ENCODE data around the genes CARD6, C7 and PLCXD3.

DNA sequence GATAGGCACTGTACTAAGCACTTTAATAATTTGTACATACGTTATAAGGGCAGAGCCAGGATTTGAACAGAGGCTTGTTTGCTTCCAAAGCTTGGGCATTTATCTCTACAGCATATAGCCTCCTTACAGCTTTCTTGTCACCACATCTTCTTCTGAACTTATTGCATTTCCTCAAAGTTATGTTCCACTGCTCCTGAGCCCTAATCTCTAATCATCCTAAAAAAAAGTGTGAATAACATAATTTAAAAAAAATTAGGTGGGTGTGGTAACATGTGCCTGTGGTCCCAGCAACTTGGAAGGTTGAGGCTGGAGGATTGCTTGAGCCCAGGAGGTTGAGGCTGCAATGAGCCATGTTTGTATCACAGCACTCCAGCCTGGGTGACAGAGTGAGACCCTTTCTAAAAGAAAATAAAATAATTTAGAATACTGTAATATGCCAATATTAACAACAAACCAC, 6.8 kb downstream of the PTGER4 start:
- PRO-cap, result no peak

DNA sequence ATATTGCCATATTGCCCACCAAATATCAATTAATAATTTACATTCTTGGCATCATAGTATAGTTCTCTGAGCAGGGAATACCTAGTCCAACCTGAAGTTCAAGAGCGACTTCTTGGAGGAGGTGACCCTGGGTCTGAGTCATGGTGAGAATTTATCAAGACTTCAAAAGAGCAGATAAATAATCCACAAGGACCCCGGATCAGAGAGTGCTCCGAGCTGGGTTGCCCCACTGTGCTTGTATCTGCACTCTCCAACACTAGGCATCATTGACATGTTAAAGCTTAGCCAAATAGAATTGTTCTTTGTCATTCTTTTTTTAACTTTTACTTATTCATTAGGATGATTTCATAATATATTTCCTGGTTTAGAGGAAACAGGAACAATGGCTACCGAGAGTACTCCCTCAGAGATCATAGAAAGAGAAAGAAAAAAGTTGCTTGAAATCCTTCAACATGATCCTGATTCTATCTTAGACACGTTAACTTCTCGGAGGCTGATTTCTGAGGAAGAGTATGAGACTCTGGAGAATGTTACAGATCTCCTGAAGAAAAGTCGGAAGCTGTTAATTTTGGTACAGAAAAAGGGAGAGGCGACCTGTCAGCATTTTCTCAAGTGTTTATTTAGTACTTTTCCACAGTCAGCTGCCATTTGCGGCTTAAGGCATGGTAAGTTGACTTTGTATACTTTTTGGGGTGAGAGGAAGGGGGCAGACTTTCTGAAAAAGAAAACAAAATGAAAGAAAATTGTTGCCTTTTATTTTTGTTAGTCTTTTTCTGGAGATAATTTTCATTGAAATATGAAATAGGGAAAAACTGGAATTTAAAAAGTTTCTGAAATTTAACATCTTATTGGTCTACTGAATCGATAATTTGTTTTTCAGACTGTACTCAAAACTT, at the start of gene CARD6:
TSS of gene CARD6 (plus strand) at position 367 of the 896 bp plus-strand sequence.
- PRO-cap, result unidirectional peak, plus-strand start at position 362 of the sequence

- PRO-cap, result no peak
Observed at GRCh38 chr5:40909034-40909690, at the start of gene C7. Gene C7 (plus strand): TSS chr5:40909497.

GRCh38 chr5:41510212-41510972, at the start of gene PLCXD3:
Gene PLCXD3 (minus strand): TSS chr5:41510601.
- PRO-cap, result bidirectional peak, plus-strand start at chr5:41510734, minus-strand start at chr5:41510598

DNA sequence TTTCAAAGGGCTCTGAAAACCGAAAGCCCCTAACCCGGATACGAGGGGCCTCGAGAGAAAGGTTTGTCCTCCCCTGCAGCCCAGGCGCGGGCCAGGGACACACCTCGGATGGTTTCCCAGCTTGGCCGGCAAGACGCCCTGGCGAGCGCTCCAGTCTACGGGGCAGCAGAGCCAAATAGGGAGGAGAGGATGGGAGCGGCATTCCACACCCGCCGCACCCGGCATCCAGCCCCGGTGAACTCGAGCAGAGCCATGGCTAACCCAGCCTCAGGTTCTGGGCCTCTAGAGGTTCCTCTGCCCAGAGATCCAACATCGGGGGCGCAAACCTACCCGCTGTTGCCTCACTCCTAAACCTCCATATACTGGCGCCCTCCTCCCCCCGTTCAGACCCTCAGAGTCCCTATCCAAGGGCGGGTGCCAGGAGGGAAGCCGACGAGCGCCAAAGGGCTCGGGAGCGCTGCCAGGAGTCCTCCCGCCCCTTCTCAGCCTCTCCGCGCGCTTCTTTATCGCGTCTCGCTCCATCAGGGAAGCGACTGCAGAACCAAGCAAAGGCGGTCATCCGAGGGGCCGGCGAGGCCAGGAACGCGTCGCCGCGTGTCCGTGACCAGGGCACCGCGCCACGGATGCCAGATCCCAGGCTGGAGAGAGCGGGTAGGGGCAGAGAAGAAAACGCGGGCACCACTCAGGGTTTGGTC, 536 bp downstream of the OXCT1 start:
- PRO-cap, result unidirectional peak, plus-strand start at position 548 of the sequence

- PRO-cap, result no peak
Observed at GRCh38 chr5:41908544-41908859, 4.4 kb downstream of the RIMOC1 start.

DNA sequence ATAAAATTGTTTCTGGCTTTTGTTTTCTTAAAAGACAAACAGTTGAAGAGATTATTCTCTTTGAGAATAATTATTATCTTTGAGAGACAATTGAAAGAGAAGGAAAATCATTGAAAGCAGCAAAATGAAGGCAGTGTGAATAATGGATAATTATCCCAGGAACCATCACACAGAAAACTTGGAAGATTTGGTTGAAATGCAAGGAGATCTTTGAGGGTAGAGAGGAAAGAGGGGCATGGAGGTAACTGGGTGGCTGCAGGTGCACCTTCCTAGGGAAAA, 243.6 kb upstream of the GHR start:
- PRO-cap, result no peak

DNA sequence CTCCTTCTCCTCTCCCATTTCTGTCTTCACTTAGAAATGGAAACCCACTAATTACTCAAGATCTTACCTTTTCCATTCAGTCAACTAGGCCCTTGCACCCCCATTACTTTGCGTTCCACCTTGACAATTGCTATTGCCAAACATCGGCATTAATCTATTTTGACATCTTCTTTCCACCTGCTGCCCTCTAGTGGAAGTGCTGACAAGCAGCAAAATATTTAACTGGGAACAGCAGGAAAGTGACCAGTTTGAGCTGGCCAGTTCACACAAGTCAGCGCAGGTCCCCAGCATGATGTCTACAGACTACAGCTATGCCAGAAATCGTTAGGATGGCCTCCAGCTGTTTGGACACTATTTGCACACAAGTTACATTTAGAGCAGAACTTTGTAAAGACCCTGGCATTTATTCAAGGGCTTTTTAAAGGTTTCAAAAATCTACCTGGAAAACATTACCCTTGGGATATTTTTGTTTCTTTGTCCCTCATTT, 160.1 kb downstream of the GHR start:
- PRO-cap, result no peak

DNA sequence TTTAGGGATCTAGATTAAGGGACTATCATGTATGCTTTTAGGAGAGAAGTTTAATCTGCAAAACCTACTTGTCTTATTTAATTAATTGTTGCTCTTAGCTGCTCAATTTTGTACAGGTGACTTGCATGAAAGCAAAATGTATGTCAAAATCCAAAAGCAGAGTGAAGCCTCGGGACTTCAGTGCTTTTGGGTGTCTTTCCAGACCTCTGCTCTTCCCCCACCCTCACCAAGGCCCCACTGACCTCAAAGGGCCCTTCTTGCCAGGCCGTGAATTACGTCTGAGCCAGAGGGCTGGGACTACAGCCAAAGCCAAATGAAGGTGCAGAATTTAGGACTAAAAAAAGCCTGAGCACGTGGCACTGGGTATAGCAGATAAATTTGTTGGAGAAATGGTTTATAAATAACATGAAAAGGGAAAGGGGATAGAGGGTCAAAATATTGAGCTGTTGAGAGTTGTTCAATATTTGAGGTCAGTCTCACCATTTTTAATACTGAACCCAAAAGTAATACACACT, 163.3 kb downstream of the GHR start:
- PRO-cap, result no peak

DNA sequence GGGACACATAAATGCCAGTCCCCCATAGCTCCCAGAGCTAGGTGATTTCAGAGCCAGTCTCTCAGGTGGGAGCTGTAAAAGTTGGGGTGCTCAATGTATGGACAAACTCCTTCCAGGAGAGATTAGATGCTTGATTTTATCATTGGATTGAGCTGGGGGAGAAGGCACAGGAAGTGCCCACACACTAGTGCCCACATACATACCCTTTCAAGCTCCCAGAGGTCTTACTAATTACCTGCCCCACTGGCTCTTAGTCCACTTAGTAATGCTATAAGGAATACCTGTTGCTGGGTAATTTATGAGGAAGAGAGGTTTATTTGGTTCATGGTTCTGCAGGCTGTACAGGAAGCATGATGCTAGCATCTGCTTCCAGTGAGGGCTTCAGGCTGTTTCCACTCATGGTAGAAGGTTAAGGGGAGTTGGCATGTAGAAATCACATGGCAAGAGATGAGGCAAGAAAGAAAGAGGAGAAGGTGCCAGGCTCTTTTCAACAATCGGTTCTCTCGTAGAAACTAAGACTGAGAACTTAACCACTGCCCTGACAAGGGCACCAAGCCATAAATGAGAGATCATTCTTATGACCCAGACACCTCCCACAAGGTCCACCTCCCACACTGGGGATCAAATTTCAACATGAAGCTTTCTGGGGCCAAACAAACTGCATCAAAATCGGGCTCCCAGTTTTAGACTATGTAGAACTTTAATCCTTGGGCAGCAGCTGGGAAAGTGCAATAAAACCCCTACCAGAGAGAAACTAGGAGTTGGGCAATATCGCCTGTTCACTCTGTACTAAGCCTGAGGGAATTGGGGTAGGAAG, 150.4 kb upstream of the CCDC152 start:
- PRO-cap, result no peak

DNA sequence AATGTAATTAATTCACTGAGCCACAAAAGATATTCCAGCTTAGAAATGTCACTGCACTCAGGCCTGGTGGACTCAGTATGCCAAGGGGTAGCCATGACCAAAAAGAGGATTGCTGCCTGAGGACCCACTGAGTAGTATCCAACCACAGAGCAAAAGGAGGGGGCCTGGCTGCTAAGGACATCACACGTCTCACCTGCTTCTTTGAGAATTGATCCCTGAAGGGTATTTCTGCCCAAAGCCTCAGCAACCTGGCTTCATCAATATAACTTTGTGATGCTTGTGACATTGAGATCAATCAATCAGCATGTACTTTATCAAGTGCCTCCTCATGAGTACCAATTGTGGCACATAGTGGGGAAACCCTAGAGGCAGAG, 134.6 kb upstream of the CCDC152 start:
- PRO-cap, result no peak

DNA sequence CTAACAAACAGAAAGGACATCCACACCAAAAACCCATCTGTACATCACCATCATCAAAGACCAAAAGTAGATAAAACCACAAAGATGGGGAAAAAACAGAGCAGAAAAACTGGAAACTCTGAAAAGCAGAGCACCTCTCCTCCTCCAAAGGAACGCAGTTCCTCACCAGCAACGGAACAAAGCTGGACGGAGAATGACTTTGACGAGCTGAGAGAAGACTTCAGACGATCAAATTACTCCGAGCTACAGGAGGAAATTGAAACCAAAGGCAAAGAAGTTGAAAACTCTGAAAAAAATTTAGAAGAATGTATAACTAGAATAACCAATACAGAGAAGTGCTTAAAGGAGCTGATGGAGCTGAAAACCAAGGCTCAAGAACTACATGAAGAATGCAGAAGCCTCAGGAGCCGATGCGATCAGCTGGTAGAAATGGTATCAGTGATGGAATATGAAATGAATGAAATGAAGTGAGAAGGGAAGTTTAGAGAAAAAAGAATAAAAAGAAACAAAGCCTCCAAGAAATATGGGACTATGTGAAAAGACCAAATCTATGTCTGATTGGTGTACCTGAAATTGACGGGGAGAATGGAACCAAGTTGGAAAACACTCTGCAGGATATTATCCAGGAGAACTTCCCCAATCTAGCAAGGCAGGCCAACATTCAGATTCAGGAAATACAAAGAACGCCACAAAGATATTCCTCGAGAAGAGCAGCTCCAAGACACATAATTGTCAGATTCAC, 95.9 kb upstream of the CCDC152 start:
- PRO-cap, result no peak

DNA sequence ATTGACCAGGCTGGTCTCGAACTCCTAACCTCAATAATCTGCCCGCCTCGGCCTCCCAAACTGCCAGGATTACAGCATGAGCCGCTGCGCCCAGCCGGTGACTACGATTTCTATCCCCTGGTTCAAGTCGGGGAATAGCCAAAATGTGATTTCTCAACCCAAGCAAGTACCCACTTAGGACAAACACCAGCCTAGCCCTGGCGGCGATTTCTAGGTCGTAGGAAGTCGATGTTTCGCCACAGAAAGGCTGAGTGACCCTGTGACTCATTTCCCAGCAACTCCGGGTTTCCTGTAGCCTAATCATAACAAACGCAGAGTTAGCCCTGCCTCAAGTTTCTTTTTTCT, 47.0 kb downstream of the ANXA2R start:
- PRO-cap, result bidirectional peak, plus-strand start outside the sequence, minus-strand start at position 212 of the sequence

DNA sequence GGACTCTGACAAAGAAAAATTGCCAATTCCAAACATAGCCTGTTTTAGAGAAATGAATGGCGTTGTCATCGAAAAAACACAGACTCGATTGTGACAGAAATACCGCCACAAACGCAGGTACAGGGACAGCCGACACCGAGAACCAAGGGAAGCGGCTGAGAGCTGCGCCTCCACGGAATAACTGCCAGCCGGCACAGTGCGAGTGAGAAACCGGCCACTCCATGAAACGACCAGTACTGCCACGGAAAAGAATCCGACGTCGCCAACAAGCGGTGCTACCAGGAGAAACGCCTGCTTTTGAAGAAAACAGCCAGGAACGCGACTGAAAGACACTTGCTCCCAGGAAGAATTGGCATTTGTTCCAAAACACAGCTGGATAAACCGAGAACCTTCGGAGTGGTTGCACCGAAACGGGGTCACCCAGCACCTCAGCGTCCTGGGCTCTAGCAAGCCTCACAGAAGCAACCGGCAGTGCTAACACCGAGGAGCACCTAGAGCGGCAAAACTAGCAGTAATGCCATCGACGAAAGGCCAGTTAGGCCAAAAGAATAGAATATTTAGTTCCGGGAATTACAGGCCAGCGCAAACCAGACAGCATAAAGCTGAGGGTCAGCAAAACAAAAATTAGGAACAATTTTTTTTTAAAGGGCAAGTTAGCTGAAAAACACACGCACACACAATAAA, 2.9 kb downstream of the ANXA2R start:
- PRO-cap, result no peak

DNA sequence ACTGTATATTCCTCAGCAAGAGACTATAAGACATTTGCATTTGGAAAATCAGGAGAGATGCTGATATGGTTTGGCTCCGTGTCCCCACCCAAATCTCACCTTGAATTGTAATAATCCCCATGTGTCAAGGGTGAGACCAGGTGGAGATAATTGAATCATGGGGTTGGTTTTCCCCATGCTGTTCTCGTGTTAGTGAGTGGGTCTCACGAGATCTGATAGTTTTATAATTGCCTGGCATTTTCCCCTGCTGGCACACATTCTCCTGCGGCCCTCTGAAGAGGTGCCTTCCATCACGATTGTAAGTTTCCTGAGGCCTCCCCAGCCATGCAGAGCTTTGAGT, 28.5 kb upstream of the ANXA2R start:
- PRO-cap, result no peak

DNA sequence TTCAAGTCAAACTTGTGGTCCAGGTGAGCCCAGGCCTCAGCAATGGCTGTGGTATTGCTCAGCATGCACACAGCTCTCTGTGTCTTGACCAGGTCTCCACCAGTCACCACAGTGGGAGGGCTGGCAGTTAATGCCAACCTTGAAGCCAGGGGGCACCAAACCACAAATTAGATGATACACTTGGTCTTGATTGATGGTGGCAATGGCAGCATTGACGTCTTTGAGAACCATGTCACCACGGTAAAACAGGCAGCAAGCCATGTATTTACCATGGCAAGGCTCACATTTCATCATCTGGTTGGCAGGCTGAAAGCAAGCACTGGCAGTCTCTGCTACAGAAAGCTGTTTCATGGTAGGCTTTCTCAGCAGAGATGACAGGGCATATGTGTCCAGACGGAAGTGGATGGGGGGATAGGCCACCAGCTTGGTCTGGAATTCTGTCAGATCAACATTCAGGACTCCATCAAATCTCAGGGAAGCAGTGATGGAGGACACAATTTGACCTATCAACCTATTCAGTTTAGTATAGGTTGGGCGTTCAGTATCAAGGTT, 40.0 kb downstream of the NIM1K start:
- PRO-cap, result no peak

DNA sequence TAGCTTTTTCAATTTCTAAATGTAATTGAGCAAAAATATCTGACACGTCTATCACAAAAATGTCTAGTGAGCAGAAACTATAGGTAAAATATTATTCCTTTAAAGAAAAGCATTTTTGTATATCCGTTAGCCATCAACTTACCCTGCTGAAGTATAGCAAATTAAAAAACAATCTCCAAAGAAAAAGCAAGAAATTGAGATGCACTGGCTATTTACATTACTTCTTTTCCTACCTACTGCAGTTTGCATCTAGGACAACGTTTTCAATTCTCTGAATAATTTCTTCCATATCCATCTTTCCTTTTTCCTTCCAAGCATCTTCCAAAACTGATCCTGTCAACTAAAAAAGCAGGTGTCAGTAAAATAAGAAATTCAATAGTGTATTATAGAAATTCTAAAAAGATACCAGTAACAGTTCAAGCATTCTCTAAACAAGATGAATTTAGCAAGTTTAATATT, 20.4 kb upstream of the C5orf34 start:
- PRO-cap, result no peak

DNA sequence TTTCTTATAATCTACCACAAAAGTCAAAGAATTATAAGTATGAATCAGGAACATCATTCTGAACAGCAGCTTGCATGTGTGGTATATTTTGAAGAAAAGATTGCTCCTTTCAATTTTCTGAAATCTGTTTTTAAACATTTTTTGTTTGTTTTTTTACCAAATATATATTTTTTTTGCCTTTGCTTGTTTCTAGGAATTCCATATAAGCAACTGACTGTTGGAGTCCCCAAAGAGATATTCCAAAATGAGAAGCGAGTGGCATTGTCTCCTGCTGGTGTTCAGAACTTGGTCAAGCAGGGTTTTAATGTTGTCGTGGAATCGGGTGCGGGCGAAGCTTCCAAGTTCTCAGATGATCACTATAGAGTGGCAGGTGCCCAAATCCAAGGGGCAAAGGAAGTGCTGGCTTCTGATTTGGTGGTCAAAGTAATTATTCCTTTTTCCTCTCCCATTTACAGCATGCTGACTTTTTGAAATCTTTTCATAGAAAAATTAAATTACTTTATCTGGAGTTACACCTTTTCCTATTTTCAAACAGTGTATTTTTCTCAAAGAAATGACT, 9.8 kb downstream of the NNT start:
- PRO-cap, result no peak

- PRO-cap, result no peak
Observed at GRCh38 chr5:44302098-44302750, 87.0 kb downstream of the FGF10 start.

DNA sequence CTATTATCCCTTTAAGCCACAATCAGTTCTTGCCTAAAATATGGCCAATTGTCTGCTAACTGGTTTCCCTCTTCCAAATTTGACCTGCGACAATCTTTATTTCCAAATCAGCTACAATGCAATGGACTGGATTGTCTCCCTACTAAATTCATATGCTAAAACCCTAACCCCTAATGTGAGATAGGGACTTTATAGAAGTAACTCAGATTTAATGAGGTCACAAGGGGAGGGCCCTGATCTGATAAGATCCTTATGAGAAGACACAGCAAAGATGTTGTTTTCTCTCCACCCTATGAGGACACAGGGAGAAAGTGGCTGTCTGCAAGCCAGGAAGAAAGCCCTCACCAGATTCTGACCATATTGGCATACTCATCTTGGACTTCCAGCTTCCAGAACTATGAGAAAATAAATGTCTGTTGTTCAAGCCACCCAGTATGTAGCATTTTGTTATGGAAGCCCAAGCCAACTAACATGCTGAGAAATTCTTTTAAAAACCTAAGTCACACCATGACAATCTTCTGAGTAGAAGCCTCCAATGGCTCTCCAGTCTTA, 2.5 kb upstream of the MRPS30 start:
- PRO-cap, result no peak